Duodenum (tissue), 1 donor: Measurements from ENCODE around the genes GALNTL6 and SCRG1.

DNA sequence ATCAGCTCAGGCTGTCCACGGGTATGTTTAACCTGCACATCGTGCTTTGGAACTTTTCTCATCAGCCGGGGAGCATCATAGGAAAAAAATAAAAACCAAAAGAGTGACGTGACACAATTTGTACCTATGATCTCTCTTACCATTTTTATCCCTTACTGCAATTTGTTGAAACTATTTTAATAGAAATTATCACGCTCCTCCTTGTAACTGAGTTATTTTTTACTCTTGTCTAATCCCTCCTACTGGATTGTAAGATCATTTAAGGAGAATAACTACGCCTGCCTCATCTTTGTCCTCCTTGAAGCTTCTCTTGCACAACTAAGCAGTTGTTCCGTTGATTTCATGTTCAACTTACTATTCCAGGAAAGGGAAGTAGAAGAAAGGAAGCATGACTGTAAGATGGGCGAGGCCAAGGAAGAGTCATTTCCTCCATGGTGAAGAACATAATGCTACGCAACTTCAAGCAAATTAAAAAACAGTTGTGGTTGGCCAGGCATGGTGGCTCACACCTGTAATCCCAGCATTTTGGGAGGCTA is 7.0 kb downstream of the PALLD start:
- PRO-cap = unidirectional peak, minus-strand start at position 312 of the sequence

GRCh38 chr4:168636414-168637385 is 139.8 kb downstream of the PALLD start:
- PRO-cap = no peak

DNA sequence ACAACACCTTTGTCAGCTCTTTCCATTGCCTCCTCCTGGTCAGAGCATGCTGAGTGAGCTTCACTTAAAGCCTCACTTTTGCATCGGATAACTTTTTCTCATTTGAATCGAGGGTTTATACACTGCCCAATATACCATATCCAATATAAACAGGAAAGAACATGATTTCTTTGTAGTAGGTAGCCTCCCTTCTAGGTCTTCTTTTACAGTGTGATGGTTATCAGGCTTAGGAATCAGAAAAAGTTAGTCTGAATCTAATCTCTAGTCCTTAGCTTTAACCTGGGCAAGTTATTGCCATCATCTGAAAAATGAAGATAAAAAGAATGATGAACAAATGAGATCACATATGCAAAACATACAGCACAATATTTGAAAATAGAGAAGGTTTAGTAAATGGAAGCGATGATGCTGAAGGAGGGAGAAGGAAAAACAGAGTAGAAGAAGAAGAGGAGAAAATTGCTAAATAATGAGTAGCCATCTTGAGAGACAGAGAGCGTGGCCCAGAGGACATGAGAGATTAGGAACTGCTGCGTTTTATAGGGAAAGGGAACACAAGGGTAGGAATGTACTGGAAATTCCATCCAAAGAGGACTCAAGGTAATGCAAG is 245.1 kb downstream of the CBR4 start:
- PRO-cap = no peak

- PRO-cap = no peak
Observed at GRCh38 chr4:168815996-168816327, 194.1 kb downstream of the CBR4 start.

GRCh38 chr4:168839614-168840125 is 170.4 kb downstream of the CBR4 start:
- PRO-cap = no peak

DNA sequence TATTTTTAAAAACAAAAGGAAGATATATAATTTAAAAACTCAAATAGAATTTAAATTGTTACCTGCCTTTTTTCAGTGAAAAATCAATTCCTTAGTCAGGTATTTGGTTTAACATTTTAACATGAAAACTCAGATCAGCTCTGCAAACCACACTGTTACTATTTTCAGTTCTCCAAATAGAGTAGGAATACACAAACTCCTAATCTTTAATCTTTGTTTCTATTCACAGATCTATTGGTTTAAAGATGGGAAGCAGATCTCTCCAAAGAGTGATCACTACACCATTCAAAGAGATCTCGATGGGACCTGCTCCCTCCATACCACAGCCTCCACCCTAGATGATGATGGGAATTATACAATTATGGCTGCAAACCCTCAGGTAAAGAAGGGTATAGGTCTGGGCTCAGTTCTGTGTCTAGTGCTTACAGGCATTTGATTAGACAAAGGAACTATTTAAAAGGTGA is 106.5 kb downstream of the CBR4 start:
- PRO-cap = no peak

- PRO-cap = no peak
Observed at GRCh38 chr4:169010541-169011121, 576 bp upstream of the CBR4 start.

DNA sequence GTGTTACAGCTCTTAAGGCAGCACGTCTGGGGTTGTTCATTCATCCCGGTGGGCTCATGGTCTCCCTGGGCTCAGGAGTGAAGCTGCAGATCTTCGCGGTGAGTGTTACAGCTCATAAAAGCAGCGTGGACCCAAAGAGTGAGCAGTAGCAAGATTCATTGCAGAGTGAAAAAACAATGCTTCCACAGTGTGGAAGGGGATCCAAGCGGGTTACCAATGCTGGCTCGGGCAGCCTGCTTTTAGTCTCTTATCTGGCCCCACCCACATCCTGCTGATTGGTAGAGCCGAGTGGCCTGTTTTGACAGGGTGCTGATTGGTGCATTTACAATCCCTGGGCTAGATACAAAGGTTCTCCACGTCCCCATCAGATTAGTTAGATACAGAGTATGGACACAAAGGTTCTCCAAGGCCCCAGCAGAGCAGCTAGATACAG is 24.9 kb upstream of the CBR4 start:
- PRO-cap = no peak

GRCh38 chr4:169124554-169125136 is 114.6 kb upstream of the CBR4 start:
- PRO-cap = no peak

GRCh38 chr4:169249577-169250113 is 21.1 kb downstream of the SH3RF1 start:
- PRO-cap = no peak

DNA sequence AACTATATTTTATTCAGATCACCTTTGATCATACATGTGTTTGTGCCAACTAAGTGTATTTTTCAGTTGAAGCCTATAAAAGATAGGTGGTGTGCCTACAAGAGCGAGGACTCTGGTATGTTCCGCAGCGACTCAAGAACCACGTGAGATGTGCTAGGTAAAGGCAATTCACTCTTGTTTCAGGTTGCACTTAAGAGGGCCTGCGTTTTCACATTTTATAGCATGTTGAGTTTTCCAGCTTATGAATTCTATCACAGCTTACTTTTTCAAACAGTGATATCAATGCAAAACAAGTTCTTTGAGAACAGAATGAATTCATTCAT is 18.9 kb downstream of the SH3RF1 start:
- PRO-cap = no peak

DNA sequence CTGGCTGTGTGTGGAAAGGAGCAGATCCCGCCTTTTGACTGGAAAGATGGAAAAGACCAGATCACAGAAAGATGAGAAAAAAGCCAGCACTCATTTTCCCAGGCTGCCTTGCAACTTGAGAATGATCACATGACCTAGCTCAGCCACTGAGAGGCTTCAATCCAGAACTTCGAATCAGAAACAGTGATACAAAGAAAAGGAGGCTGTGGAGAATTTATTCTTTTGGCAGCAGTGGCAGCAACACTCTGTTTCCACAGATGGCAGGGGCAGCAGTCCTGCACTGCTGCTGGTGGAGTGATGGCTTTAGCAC is 77.7 kb upstream of the SH3RF1 start:
- PRO-cap = no peak

GRCh38 chr4:169499178-169499918 is 113.0 kb downstream of the NEK1 start:
- PRO-cap = no peak

DNA sequence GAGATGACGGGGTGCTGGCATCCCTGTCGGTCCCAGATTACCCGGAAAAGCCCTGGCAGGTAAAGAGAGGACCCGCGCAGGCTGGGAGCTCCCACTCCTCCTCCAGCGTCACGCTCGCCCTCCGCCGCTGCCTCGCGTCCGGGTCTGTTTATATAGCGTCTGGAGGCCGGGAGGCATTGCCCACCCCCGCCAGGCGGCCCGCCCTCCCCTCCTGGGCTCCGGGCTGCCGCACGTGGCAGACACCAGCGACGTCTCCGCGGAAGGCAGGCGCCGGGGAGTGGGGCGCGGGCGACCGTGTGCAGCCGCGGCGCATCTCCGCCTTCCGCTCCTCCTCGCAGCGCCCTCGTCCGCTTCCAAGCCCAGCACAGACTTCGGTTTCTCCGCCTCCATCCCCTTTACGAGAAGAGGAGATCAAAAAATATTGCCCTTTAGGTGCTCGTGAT is at the start of gene GALNTL6:
TSS of gene GALNTL6 (plus strand) at position 236 of the 443 bp plus-strand sequence.
- PRO-cap = no peak

- PRO-cap = no peak
Observed at GRCh38 chr4:173176162-173177046, 7.8 kb downstream of the GALNT7 start.

DNA sequence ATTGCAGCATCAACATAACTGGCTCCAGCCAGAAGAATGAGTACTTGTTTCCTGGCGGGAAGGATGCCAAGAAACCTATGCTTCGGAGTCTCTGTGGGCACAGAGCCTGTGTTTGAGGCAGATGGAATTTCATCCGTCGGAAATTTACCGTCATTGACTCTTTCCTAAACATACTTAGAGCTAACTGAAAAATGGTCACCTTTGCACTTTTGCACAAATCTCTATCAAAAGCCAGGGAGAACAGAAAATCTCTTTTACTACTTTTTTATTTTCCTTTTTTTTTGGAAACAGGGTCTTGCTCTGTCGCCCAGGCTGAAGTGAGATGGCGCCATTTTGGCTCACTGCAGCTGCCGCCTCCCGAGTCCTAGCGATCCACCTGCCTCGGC is 41.6 kb downstream of the GALNT7 start:
- PRO-cap = no peak

DNA sequence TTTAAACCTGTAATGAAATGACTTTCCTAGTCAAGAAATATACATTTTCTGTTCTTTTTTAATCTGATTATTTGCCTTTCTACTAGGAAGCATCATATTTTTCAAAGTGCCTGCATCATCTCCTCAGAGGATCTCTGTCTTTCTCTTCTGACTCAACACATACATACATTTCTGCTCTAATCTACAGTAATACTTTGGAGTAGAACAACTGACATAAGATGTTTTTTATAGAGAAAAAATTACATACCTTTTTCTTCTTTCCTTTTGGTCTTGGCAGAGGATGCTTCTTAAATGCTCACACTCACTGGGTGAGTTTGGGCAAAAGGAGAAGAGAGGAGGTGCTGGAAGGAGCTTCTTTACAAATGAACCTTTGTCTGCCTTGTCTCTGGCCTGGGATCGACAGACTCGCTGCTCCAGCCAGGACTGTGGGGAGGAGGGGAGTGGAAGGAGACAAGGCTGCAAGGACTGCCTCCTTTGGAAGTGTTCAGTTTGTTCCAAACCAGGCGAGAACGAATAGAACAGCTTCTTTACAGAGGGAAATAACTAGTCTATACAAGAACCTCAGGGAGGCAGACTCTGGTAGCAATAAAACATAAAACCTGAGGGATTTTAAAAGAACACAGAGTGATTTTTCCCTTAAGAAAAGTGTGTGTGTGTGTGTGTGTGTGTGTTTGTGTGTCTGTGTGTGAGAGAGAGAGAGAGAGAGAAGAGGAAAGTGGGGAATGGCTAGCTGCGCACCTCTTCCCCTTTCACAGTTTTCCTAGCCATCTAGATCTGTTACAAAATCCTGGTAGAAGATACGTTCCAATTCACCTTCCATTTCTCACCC is at the start of gene SCRG1:
TSS of gene SCRG1 (minus strand) at position 296 of the 829 bp plus-strand sequence.
- PRO-cap = no peak

GRCh38 chr4:173400453-173401096 is 1.7 kb upstream of the SCRG1 start:
- PRO-cap = no peak

GRCh38 chr4:173425343-173425735 is 26.4 kb upstream of the SCRG1 start:
- PRO-cap = no peak

GRCh38 chr4:173500789-173501560 is 29.1 kb downstream of the HAND2 start:
- PRO-cap = no peak